REH cell (cell line): ENCODE measurements around the genes KIFC1, PACSIN1 and SPDEF.

- PRO-cap, result bidirectional peak, plus-strand start at chr6:33391830, minus-strand start at chr6:33391364; bidirectional peak, plus-strand start at chr6:33392270, minus-strand start at chr6:33392205
Measured at GRCh38 chr6:33391753-33392724, at the start of gene KIFC1. Gene KIFC1, plus strand, starts transcription at chr6:33391823.

DNA sequence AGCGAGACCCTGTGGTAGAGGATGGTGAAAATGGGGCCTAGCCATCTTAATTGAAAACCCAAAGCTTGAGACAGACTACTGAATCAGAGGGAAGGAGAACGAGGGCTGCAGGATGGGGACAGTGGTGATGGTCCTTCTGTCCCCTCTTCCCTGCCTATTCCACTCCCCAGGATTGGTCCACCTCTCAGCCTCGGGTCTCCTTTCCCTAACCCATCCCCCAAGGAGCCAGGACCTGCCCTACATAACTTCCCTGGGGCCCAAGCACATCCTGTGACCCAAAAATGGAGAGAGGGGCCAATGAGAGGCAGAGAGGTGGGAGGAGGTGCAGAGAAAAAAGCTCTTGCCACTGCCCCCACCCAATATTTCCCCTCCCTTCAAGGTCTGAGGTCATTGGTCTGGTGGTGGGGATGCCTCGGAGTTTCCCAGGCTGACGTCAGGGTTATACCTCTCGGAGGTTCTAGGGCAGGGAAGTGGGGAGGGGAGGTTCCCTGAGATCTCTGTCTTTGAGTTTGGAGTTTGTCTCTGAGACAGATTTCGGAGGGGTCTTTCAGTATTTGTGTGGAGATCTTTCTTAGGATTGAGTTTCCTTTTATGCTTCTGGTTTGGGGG is 974 bp upstream of the CUTA start:
- PRO-cap, result no peak

GRCh38 chr6:33431783-33432541 is 12.1 kb downstream of the SYNGAP1 start:
- PRO-cap, result no peak

DNA sequence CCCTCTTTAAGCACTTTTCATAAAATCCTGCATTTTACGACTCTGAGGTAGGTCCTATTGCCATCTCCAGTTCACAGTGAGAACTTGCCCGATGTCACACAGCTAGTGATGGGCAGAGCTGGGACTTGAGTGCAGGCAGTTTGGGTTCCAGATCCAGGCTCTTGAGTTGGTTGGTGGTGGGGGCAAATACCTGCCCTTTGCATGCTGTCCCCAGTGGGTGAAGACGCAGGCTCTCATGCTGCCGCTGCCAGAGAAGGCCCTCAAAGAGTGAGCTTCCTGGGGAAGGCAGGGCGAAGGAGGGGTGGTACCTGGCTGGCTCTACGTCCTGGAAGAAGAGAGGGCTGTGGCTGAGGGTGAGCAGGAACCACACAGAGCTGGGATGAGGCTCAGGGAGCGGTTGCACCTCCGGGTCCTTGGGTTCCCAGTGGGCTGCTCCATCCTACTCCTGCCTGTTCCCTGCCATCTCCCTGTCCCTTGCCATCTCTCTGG is 6.1 kb upstream of the BAK1 start:
- PRO-cap, result no peak

DNA sequence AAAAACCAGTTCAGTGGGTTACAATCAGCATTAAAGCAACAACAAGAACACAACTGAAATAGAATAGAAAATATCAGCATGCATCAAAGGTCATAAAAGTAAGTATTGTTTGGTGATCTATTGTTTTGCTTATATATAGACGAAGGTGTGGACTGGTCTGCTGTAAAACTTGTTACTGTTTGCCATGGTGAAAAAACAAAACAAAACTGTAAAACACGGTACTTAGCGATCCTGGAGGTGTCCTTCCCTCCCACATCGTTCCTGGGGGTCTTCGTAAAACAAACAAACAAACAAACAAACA is 1.3 kb upstream of the ITPR3 start:
- PRO-cap, result no peak

GRCh38 chr6:33656779-33657247 is 35.7 kb downstream of the ITPR3 start:
- PRO-cap, result no peak

DNA sequence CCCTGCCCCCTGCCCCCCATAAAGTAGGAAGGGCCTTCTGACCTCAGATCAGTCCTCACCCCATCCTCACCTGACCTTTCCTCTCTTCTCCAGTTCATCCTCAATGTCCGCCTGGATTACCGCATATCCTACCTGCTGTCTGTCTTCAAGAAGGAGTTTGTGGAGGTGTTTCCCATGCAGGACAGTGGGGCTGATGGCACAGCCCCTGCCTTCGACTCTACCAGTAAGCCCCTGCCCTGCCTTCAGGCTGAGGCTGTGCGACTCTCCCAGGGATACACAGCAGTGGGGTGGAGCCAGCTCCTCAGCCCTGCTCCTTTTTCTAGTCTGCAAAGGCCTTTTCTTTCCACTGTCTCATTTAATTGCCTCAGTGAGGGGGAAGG is 38.0 kb downstream of the UQCC2 start:
- PRO-cap, result no peak

DNA sequence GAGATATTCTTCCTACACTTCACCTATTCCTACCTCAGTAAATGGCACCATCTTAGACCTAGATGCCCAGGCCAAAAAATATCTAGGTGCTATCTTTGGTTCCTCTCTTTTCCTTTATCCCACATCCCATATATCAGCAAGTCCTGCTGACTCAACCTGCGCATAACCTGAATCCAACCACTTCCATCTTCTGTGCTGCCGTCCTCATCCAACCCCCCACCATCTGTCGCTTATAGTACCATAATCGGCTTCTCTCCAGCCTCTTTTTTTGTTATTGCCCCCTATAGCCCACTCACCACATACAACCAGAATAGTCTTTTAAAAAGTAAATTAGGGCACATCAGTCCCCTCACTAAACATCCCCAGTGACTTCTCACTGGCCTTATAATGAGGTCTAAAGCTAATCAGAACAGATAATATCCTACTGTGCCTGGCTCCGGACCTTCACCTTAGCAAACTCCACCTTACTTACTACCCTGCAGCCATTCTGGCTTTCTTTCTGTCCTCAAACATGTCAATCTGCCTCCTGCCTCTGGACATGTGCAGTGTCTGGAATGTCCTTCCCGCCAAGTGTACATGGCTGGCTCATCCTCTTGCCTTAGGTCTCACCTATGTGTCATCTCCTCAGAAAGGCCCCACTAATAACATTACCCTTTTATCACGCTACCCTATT is 1.4 kb downstream of the UQCC2 start:
- PRO-cap, result no peak

DNA sequence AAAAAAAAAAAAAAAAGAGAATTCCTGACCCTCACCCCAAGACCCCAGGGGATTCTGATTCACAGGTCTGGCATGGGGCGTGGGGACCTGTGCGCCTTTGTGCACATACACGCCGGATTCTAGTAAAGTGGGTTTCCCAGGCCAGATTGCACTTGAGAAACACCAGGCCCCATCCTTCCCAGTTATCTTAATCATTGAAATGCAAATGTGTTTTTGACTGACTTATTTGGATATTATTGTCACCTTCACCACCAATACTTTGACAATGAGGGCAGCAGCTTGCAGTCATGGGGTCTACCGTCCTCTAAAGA is 12.5 kb downstream of the IP6K3 start:
- PRO-cap, result no peak

DNA sequence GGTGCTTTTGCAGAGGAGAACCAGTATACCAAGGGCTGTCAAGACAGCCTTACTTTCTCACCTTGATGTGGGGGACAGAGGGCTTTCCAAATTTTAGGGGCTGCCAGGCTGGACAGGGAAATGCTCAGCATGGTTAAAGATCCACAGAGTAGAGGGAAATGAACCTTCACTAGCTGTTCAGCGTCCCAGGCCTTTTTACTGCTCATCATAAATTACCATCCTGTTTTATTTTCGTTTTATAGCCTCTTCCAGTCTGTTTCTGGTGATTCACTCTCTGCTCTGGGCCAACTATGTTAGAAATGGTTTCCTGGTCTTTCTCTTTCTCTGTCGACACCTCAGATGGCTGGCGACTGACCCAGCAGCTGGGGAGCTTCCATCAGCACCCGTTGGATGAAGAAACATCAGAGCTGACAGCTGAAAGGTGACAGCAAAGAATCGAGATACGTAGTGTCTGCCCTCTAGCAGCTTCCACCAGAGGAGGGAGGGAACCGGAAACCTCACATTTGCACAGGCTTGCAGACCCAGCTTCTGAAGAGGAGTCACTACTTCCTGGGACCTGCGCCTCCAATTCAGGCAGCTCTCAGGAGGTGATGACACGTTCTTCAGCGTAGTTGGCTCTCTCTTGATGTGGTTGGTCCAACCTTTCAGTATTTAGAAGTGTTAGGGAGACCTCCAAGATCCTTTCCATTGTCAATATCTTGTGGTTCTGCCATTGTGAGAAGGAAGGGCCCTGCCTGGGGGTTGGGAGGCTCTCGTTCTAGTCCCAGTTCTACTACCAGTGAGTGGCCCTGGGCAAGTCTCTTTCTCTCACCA is 82.9 kb upstream of the MLN start:
- PRO-cap, result no peak

DNA sequence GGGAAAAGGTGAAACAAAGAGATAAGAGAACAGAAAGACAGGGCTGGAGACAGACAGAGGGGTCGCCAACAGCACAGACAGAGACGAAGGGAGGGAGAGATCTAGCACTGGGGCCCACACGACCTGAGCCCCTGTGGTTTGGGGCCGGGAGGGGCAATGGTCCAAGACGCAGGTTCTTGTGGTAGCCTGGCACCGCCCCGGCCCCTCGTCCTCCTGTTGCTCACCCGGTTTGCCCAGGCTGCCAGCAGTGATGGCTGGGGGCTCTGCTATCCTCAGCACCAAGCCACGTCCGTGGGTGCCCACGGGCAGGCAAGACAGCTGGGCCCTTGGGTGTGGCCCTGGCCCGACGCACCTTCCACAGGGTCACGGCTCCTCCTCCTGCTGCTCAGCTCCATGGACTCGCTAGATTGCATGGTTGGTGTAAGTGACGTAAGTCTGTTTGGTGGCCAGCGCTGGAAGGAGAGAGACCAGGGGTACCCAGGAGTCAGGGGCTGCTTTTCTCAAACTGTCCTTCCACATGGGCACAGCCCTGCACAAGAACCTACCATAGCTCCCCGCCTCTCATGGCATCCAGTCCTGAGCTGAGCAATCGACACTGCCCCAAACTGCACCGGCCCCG is 123.4 kb downstream of the GRM4 start:
- PRO-cap, result no peak

GRCh38 chr6:34386255-34387227 is 5.9 kb downstream of the NUDT3 start:
- PRO-cap, result no peak

GRCh38 chr6:34412010-34412469 is 13.8 kb downstream of the RPS10 start:
- PRO-cap, result no peak

- PRO-cap, result no peak
Measured at GRCh38 chr6:34447811-34448494, 17.9 kb upstream of the PACSIN1 start.

- PRO-cap, result no peak
Measured at GRCh38 chr6:34465832-34466633, at the start of gene PACSIN1. Gene PACSIN1, plus strand, starts transcription at chr6:34466076.

DNA sequence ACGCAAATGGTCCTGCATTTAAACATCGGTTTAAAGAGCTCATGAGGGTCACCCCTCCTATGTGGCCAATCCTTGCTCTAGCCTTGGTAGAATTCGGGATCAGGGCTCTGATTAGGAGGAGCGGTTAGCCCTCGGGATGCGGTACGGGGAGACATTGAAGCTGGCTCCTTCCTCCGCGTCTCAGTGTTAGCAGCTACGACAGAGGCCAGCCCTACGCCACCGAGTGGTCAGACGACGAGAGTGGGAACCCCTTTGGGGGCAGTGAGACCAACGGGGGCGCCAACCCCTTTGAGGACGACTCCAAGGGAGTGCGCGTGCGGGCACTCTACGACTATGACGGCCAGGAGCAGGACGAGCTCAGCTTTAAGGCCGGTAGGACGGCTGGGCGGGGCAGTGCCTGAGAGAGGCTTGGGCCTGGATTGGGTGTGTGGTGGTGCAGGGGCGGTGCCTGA is 24.7 kb downstream of the SPDEF start:
- PRO-cap, result no peak

DNA sequence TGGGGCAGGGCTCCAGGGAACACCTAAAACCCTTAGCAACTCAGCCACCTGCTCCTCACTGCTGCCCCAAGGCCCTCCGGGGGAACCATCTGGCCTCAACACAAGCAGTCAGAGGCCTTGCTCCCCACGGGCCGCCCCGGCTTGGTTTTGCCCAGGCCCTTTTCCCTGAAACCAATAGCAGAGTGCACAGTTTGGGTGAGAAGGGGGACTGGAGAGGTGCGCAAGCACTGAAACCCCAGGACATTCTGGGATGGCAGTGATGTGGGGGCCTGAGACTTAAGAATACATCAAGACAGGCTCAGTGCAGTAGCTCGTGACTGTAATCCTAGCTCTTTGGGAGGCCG is 10.8 kb downstream of the SPDEF start:
- PRO-cap, result no peak

DNA sequence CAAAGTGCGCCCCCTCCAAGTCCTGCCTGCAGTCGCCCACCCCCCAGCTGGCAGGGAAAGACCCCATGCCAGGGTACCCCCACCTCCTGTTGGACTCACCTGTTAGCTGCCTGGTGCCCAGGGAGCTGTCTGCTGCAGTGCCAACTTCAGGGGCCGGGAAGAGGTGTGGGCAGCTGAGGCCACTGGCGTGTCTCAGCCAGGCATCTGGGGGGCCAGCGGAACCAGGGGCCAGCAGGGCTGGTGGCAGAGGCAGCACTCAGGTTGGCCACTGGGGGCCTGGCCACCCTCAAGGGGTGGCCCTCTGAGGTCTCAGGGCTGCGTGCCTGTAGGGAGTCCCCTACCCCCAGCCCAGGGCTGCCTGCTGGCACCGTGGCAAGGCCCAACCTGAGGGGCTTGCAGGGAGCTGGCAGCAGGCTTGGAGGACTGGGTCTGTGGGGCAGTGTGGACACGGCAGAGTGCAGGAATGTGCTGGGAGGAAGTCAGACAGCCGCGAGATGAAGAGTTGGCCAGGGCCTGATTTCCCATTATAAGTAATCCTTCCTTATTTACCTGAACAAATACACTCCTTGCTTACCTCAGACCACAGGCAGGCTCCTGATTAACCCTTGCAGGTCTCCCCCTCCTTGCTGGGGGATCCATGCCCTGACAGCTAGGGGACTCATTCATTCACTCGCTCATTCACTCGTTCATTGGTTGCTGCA is at the start of gene SPDEF:
Gene SPDEF, minus strand, starts transcription at position 500 of the 701 bp plus-strand sequence.
- PRO-cap, result no peak

- PRO-cap, result no peak
Measured at GRCh38 chr6:34587446-34588194, 31.5 kb upstream of the SPDEF start.

- PRO-cap, result no peak
Measured at GRCh38 chr6:34596755-34597603, 40.9 kb upstream of the SPDEF start.